GM12891 (cell line): ENCODE results near the gene ALKBH3.

DNA sequence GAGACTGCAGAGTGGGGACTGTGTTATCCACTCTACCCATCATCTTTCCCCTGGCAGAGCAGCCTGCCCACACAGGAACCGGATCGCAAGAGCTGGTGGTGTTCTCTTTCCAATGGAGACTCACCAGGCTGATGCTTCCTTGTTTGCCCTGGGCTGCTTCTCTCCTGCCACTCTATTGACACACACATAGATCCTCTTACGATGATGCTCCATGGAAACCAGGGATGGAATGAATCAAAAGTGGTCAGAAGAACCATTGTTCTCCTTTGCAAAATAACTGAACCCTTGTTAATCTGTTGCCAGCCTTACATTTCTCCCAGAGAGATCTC, 24.7 kb upstream of the LDLRAD3 start:
- RRBS = no CpG with 5 or more reads among the region's 3 CpGs

- RRBS = no CpG with 5 or more reads among the region's 4 CpGs
Measured at GRCh38 chr11:36372544-36372843, 76.4 kb downstream of the PRR5L start.

DNA sequence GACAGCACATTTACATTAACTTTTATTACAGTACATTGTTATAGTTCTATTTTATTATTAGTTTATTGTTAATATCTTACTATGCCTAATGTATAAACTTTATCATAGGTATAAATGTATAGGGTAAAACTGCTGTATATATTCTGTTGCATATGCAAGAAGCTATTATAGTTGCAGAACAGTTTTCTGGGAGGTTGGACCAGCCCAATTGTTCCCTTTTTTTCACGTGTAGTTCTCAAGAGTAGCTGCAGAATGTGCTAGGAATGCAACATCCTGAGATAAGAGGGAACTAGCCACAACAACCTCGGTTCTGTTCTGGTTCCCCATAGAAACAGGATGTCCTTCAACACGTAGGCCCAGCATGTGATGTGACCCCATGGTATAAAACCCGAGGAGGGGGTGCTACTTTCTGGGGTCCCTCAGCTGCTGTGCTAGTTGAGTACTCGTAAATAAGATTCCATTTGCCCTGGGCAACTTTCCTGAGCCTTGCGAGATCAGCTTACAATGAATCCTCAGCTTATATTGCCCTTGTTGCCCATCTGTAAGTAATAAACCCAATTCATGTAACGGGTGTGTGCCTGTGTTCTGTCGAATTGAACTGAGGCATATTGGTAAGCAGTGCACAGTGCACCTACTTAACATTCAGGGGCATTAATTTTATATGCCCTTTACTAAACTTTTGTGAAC, 22.9 kb upstream of the TRAF6 start:
- RRBS = no CpG with 5 or more reads among the region's 8 CpGs

GRCh38 chr11:40280919-40281277, 1178.6 kb downstream of the LRRC4C start:
- RRBS = no CpG with 5 or more reads among the region's 4 CpGs

DNA sequence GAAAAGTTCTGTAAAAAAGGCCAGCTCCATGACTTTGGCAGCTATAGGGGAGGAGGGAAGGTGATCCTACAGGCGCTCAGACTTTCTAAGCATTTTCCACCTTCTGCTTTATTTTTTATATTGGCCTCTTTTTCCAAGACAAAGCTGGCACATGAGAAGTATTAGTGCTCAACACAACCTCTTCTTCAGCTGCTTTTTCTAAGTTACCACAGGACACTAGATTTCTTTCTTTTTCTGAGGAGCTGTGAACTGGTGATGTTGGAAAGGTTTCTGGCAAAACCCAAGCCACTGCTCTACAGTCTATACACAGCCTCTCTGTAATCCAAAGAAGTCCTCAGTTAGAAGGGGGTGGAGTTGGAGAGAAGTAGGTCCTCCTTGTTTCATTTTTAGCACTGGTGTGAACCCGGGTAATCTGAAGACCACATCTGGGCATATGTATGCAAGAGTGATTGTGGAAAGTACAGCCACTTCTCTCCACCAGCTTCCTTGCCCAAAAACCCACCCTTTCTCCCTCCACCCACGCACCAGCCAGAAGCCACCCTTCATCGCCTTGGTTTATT, 1168.2 kb downstream of the LRRC4C start:
- RRBS = no CpG with 5 or more reads among the region's 4 CpGs

DNA sequence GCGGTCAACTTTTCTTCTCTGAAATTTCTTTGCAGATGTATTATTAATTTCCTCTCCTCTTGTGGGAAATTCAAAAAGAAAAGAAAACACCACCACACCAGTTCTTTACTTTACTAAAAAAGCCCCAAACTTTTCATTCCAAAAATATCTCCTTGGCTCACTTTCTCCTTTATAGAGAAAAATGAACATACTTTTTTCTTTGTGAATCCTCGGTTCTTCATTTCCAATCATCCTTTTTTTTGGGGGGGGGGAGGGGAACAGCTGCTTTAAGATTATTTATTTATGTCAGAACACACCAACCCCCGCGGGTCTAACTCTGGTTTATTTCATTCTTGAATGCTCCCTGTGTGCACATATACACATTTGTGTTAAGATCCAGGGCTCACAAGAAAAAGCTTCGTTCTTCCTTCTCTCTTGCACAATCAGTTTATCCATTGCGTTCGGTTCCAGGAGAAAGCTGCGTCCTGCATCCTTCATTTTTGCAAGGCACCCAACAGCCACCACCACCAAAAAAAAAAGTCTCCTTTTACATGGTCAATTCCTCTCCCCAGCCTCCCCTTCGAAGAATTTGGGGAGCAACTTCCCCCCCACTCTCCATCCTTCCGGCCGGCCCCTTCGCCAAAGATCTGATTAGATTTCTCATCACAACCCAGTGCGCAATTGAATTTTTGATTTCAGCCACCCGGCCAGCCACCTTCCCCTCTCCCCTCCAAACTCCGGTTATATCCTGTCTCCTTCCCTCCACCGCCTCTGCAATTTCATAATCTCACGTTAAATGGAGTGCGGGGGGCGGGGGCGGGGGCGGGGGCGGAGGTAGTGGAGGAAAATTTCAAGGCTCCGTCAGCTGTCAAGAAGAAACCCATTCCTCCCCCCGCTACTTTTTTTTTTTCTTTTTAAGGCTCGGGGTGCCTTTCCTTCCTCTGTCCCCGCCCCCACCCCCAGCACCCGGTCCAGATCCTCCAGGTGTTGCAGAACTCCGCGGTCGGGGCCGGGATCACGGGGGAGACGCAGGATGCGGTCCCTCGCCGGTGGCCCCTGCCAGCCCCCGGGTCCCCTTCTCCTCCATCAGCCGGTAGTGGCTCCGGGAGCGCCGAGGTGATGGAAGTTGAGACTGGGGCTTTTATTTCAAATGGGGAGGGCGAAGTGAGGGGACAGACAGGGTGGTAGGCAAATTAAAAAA, 1166.6 kb downstream of the LRRC4C start:
- RRBS = 7% methylated on average over 2 of the region's 42 CpGs

GRCh38 chr11:40387443-40387973, 1071.9 kb downstream of the LRRC4C start:
- RRBS = no CpG with 5 or more reads among the region's 1 CpG

GRCh38 chr11:40453360-40453830, 1006.1 kb downstream of the LRRC4C start:
- RRBS = no CpG with 5 or more reads among the region's 3 CpGs

DNA sequence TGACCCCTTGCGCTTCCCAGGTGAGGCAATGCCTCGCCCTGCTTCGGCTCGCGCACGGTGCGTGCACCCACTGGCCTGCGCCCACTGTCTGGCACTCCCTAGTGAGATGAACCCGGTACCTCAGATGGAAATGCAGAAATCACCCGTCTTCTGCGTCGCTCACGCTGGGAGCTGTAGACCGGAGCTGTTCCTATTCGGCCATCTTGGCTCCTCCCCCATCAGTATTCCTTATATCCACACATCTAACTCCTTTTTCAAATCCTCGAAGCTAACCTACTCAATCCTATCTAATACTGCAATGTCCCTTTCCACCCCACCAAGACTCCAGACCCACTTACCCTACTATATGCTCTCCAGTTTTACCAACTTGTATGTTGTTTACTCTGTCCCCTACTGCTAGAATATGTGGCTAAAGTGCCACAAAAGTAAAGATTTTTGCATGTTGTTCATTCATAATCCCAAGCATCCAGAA, 6.8 kb upstream of the TTC17 start:
- RRBS = no CpG with 5 or more reads among the region's 16 CpGs

GRCh38 chr11:43383766-43384406, 25.2 kb downstream of the TTC17 start:
- RRBS = no CpG with 5 or more reads among the region's 3 CpGs

- RRBS = no CpG with 5 or more reads among the region's 4 CpGs
Measured at GRCh38 chr11:43403424-43403860, 44.7 kb downstream of the TTC17 start.

- RRBS = no CpG with 5 or more reads among the region's 5 CpGs
Measured at GRCh38 chr11:43420952-43421760, 62.4 kb downstream of the TTC17 start.

GRCh38 chr11:43464261-43464963, 105.7 kb downstream of the TTC17 start:
- RRBS = no CpG with 5 or more reads among the region's 2 CpGs

- RRBS = no CpG with 5 or more reads among the region's 5 CpGs
Measured at GRCh38 chr11:43474576-43475631, 116.2 kb downstream of the TTC17 start.

GRCh38 chr11:43557462-43558167, 122.9 kb upstream of the HSD17B12 start:
- RRBS = no CpG with 5 or more reads among the region's 13 CpGs

GRCh38 chr11:43697357-43698270, 17.1 kb downstream of the HSD17B12 start:
- RRBS = no CpG with 5 or more reads among the region's 2 CpGs

GRCh38 chr11:43724234-43724934, 43.8 kb downstream of the HSD17B12 start:
- RRBS = no CpG with 5 or more reads among the region's 5 CpGs

GRCh38 chr11:43736058-43736695, 55.6 kb downstream of the HSD17B12 start:
- RRBS = no CpG with 5 or more reads among the region's 4 CpGs

- RRBS = no CpG with 5 or more reads among the region's 1 CpG
Measured at GRCh38 chr11:43808088-43808373, 72.6 kb upstream of the ALKBH3 start.

- RRBS = 3% methylated on average over 6 of the region's 46 CpGs
Measured at GRCh38 chr11:43880386-43881323, at the start of gene ALKBH3. ALKBH3 (plus strand) TSS chr11:43880831.